ENCODE measurements around a stretch of chr4.

DNA sequence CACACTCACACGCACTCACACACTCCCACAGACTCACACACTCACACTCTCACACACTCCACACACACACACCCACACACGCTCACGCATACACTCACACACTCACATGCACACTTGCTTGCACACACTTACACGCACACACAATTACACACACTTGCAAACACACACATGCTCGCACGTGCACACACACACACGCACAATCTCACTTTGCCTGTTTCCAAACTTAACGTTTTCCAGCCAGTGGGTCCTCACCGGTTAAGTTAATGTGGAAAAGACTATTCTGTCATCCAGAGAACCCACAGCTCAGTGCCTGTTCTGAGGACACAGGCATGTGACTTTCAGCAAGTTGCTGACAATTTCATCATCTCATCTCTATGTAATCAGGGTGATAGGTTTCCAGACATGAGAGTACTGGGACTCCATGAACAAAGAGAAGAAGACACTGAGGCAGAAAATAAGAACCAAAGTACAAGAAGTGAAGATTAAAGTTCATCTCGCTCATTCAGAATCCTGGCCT is 153.3 kb upstream of the FRG1 start:
- PRO-cap, result no peak

DNA sequence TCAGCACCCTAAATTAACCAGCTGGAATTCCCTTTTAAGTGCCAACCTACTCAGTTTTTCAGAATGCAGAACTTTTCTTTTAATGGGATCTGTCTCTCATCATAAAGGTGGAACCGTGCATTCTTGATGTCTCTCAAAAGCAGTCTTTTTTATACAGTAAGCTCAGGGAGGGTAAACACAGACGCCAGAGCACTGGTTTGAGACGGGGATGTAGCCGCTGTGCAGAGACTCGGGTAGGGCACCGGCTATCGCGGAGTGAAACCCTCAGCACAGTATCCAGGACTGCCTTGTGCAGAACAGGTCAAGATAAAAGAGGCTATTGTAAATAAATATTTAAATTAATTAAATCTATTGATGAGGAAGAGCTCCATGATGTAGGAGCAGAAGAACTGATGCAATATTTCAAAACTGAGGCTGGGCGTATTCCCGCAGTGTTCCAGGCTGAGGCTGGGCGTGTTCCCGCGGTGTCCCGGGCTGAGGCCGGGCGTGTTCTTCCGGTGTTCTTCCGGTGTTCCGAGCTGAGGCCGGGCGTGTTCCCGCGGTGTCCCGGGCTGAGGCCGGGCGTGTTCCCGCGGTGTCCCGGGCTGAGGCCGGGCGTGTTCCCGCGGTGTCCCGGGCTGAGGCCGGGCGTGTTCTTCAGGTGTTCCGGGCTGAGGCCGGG is 130.5 kb upstream of the FRG1 start:
- PRO-cap, result no peak

GRCh38 chr4:189829744-189830089 is 111.0 kb upstream of the FRG1 start:
- PRO-cap, result no peak

- PRO-cap, result no peak
Observed at GRCh38 chr4:190111352-190111858, 62.2 kb upstream of the DUX4 start.

Data from ascending aorta (tissue), 1 donor.